H7 (cell line): ENCODE measurements around a stretch of chr17.

DNA sequence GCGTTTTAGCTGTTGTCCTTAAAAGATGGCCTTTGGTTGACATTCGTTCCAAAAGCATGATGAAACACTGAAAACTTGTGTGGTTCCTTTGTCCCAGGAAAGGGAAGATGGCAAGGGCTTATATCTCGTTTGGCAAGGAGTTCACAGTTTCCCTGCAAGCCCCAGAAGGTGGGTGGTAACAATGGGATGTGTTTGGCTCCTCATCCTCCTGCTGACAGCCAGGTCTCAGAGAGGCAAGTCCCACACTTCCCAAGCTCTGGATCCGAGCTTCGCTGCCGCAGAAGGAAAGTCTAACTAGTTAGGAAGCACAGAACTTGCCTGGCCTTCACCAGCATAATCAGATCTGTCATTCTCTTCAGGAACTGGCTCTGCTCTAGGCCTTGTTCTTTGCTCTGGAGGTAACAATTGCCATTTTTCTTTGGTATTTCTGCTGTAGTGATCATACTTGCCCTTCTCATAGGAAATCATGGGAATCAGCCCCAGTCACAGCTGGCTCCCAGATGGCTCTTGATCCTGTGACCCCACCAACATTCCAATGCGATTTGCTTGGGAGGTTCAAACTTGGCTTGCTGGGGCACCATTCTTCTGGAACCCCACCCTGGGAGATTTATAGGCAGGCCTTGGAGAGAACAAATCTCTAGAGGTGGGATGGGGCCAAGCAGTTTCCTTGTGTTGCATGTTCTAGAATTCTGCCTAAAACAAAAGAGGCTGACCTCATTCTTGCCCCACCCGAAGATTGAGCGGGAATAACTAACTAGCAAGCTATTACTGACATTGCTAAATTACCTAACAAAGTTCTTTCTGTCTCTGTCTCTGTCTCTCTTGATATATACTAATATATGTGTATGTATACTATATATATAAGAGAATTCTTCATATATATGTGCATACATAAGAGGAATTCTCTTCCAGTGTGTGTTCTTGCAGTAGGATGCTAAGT is 18.0 kb downstream of the KPNA2 start:
- RAMPAGE, long total RNA: no peak

DNA sequence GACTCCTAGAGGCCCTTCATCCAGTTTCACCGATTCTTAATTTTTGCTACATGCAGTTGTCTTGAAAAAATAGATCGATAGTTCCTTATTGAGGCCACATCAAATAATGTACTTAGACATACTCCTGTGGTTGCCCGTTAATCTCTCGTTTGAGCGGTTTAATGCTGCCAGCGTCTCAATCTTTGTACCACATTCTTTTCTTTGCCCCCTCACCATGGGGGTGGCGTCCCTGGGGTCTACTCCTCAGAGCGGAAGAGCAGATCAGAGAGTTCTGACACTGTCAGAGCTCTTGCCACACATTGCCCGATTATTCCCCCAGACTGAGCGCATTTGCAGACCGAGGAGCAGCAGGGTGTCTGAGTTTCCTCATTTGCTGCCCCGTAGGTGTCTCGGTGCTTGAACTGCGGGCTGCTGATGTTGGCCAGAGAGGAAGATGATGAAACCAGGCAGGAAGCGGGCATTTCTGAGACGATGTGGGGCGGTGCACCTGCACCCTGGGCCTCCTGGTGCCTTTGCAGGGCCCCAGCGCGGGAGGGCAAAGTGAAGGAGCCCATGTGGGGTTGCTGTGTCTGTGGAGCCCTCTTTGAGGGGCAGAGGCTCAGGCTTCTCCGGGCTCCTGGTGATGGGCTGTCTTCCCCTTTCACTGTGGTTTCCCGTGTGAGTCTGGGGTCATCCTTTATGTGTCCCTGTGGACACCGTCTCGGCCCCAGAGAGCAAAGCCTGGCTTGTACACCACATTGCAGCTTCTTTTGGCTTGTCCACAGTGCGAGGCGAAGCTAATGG is 55.2 kb downstream of the ARSG start:
- RAMPAGE, long total RNA: no peak

- RAMPAGE, long total RNA: no peak
Measured at GRCh38 chr17:68437459-68437879, 19.8 kb downstream of the WIPI1 start.

GRCh38 chr17:68468106-68468805 is 11.0 kb upstream of the WIPI1 start:
- RAMPAGE, long total RNA: no peak

DNA sequence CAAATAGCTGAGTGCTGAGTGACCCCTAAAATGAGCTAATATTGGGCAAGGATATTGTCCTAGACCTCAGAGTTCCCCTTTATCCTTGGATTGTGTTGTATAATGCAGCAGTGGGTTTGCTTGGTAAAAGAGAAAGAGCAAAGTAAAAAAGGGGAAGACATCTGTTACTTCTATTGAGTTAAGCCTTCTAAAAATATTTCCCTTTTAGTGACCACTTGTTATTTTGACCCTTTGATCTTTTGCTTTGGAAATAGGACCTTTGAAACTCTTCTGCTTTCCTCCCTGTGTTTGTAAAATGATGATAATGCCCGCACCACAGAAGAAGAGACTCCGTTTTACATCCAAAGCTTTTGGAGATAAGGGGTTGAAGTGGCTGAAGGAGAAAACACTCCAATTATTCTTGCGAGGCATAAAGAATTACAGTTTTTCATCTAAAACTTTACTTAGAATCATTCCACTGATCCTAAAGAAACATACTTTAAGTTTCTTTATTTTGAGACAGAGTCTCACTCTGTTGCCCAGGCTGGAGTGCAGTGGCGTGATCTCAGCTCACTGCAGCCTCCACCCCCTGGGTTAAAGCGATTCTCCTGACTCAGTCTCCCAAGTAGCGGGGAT is 26.9 kb upstream of the PRKAR1A start:
- RAMPAGE, long total RNA: no peak

GRCh38 chr17:68514683-68515246 is 2.5 kb downstream of the PRKAR1A start:
- RAMPAGE, long total RNA: no peak

DNA sequence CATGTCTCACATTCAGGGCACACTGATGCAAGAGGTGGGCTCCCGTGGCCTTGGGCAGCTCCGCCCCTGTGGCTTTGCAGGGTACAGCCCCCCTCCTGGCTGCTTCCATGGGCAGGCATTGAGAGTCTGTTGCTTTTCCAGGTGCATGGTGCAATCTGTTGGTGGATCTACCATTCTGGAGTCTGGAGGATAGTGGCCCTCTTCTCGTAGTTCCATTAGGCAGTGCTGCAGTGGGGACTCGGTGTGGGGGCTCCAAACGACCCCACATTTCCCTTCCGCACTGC is 5.7 kb downstream of the PRKAR1A start:
- RAMPAGE, long total RNA: no peak

DNA sequence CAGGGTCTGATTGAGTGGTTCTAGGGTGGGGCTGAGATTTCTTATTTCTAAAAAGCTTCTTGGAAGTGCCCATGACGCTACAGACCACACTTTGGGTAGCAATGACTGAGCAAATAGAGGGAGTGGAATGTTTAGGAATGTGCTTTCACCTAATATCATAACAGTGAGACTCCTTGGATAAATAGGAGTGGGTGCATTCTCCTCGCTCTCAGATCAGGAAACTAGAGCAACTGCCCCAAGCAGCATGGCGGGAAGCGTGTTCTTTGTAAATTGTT is 30.8 kb downstream of the PRKAR1A start:
- RAMPAGE, long total RNA: no peak

GRCh38 chr17:68599085-68599571 is 2.0 kb downstream of the FAM20A start:
- RAMPAGE, long total RNA: no peak

DNA sequence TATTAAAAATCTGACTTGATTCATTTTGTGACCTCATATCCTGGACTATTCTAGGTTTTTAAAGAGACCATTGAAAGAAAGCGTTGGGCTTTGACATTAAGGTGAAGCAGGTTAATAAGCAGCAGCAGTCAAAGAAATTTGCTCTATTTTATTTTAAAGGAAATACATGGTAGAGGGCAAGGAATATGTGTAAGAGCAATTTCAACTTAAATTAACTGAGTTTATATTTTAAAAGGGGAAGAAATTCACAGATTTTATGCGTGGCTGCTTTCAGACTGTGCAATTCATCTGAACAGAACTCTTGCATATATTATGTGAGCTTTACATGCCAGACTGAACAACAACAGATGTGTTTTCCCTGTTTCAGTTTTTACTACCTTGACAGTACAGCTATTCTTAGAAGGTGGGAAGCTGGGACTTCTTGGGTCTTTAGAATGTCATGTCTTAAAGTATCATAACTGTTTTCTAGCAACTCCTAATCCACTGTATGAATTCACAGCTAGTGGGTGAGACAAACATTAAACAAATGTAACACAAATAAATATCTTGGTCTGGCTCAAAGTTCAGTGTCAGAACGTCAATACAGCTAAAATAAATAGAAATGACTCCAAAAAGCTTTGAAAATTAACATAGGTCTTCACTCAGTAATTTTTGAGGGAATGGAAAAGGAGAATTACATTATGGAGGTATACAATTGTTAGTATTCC is 10.5 kb upstream of the FAM20A start:
- RAMPAGE, long total RNA: no peak

DNA sequence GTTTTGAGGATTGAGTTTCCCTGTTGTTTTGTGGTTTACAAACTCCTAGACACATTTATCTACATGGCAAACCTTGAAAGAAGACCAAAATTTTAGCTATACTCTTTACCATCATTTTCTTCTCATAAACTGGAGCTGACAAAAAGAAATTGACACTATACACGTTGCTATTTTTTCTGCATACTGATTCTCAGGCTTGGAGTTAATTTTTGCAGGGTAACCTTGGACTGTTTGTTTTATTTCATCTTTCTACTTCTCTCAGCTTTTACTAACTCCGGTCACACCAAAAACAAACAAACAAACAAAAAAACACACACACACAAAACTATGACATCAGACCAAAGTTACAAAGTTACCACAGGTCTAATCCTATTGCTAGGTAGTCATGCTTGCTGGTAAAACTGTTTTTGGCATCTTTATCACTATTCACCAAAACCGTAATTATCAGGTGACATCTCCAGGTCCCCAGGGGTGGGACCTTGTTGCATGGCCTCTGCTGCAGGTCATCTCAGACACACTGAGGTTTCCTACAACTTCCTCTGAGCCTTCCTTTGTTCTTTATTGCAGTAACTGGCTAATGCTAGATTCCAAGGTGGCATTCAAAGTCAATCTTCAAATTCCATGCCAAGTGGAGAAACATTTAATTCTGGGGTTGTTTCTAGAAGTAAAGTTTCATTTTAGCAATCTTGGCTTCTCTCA is 162.4 kb downstream of the ABCA8 start:
- RAMPAGE, long total RNA: no peak

- RAMPAGE, long total RNA: no peak
Measured at GRCh38 chr17:68937755-68938522, 17.3 kb downstream of the ABCA8 start.

DNA sequence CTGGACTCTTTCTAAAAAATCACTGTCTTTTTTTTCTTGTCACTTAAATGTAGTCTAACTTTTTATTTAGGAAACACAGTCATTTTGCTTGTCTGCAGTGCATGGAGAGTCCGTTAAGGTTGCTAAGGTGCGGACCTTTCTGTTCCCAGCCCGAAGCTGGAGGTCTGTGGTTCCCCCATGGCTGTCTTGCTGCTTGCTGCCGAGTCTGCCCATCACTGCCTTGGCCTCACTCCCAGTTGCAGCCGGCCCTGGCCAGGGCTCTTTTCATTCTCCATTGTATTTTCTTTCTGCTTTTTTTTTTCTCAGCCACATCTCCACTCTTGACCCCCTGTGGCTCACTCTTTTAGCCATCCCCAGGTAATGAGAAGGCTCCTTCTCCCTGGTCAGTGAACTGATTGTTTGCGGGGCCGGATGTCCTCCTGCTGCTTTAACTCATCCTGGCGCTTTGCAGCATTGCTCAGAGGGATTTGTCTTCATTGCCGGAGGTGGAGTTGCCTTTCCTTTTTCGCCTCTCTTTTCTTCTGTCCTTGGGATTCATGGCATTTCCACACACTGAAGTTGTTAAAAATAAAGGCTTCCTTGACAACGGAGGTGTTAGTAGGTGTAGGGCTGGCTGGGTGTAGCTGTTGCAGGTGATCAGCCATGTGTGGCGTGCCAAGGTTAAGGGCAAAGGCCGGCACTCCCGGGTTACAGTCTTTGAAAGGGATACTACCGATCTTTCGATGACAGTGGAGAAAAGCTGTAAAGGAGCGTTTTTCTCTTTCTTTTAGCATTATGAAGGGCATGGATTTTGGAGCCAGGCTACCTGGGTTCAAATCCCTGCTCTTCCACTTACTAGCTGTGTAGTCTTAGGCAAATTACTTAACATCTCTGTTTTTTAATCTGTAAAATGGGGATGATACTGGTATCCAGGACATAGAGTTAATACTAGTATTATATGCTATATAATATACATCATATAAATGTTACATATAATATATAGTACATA is 34.1 kb downstream of the MAP2K6 start:
- RAMPAGE, long total RNA: no peak

DNA sequence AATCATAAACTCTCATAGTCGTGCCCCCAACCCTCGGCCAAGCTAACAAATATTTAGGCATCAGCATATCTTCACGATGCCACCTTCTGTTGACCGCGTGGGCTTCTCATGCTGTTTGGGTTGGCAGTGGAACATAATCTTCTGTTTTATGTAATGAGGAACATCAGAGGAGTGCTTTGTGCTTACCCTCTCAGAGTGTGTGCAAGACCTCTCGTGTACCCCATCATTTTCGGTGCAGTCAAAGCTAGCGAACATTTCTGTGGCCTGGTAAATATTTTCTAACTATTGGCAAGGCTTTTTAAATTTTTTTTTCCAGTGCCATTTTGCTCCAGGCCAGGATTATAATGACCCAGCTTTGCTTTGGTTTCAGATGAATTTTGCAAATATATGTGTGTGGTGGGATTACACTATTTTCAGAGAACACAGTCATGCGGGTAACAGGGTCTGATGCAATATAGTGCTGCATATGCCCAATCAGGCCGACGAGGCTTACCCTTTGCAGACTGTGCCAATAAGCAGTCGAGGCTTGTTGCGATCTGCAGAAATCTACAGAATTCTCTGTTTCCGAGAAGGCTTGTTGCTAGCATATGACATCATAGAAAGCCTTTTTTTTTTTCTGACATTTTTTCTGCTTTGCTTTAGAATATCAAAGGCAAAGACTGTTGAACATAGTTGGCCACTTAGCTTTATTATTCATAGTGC is 86.9 kb downstream of the MAP2K6 start:
- RAMPAGE, long total RNA: no peak

GRCh38 chr17:69575360-69575853 is 160.9 kb downstream of the MAP2K6 start:
- RAMPAGE, long total RNA: no peak

DNA sequence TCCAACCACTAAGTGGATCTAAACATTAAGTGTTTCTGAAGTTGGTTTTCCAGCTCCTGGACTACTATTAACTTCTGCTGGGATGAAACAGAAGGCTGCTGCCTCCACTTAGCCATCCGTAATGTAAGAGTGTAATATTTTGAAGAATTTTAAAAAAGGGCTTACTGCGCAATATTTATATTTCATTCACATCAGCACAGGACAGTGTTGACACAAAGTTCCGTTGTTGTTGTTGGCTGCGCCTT is 167.7 kb upstream of the KCNJ16 start:
- RAMPAGE, long total RNA: no peak

GRCh38 chr17:70175605-70176407 is 6.5 kb downstream of the KCNJ2 start:
- RAMPAGE, long total RNA: no peak

DNA sequence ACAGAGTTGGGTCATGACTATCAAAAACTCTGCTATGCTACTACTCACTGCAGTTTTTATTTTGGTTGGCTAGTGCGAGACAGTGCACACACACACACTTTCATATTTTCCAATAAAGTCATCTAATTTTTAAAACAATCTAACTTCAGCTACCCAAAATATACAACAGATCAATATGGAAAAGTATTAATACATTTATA is 119.4 kb downstream of the KCNJ2 start:
- RAMPAGE, long total RNA: no peak

- RAMPAGE, long total RNA: no peak
Measured at GRCh38 chr17:70389176-70389810, 220.0 kb downstream of the KCNJ2 start.

DNA sequence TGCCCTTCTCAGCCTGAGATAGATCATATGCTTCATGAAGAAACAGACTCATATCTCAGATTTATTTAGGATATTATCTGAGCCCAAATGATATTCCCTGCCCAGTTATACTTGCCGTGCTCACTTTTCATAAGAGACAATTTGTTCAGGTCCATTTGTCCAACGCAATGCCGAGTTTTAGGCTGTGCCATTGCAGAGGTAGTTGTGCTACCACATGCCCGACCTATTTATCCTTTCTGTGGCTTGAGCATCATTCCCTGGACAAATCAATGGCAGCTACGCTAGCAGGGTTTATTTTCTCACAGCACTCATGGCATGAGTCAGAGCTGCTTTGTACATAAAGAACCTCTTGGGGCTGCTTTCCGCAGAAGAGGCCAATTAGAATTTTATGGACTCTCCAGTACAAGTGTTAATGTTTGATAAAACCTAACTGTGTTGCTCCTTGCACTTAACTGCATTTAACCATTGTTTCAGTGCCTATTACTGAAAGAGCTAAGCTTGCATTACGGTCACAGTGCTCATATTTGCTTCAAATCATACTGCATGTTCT is 491.9 kb downstream of the KCNJ2 start:
- RAMPAGE, long total RNA: no peak